Measurements from ENCODE around the gene ZNF79.

- PRO-cap = no peak
Observed at GRCh38 chr9:125704024-125704801, 2.8 kb downstream of the MAPKAP1 start.

DNA sequence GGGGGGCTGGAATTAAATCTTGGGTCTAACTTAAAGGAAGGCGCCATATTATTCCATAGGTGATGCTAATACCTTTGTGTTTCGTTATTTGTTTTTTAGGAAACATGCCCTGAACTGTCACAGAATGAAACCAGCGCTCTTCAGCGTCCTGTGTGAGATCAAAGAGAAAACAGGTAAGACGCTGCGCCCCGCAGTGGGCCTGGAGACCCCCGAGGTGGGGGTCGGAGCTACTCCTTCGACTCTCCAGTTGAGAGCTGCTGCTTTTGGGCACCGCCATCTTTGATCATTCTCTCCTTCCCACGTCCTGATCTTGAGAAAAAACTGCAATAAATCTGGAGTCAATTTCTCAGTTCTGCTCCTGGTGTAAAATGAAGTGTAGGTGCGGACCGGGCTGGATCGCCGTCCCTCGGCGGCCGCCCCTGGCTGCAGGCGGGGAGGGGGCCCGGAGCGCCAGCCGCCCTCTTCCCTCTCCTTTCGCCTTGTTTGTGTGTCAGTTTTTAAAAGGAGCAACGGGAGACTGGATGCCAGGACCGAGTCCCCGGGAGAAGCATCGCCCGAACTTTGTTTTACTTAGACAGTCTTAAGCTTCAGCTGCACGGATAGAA, 1.4 kb downstream of the PBX3 start:
- PRO-cap = no peak

GRCh38 chr9:125820186-125820974, 73.2 kb downstream of the PBX3 start:
- PRO-cap = no peak

GRCh38 chr9:126298288-126298926, 28.2 kb upstream of the MVB12B start:
- PRO-cap = no peak

DNA sequence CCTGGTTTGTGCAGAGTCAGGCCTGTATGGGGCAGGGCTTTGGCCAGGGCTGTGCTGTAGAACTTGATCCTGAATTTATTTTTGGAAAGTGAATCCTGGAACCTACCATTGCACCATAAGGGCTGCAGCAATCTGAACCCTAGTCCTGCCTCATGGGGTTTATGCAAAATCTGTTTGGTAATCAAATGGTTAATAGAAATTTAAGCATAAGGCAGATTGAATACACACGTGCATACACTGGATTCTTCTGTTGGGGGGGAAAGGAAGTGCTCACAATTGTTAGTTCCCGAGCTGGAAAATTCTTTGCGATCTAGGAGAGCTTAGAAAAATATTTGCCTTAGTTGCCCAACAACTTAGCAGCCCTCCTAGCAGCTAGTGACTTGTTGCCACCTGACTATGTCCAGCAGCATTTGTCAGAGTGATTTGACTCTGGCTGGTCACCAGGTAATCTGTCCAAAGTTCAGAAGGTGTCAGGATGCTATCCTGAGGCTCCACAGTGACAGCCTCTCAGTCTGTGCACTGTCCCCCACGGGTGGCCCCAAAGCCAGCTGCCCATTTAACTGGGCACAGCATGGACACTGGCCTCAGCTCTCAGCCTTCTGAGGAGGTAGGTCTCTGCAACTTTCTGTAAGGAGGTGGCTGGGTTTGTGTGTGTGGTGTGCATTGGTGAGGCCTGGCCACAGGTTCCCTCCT, 8.3 kb downstream of the MVB12B start:
- PRO-cap = no peak

GRCh38 chr9:126521147-126521557, 92.6 kb upstream of the LMX1B start:
- PRO-cap = no peak

DNA sequence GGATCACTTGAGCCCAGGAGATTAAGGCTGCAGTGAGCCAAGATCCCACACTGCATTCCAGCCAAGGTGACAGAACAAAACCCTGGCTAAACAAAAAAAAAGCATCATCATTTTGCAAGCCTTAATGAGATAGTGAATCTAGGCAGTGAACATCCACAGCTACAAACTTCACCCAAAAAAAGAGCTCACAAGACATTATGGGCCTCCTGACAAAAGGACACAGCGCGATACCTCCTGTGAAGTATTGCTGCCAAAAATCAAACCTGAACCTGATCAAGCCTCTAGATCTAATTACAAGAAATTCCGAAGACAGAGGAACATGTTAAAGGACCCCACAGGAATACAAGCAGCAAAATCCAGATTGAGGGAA, 16.5 kb upstream of the LMX1B start:
- PRO-cap = no peak

DNA sequence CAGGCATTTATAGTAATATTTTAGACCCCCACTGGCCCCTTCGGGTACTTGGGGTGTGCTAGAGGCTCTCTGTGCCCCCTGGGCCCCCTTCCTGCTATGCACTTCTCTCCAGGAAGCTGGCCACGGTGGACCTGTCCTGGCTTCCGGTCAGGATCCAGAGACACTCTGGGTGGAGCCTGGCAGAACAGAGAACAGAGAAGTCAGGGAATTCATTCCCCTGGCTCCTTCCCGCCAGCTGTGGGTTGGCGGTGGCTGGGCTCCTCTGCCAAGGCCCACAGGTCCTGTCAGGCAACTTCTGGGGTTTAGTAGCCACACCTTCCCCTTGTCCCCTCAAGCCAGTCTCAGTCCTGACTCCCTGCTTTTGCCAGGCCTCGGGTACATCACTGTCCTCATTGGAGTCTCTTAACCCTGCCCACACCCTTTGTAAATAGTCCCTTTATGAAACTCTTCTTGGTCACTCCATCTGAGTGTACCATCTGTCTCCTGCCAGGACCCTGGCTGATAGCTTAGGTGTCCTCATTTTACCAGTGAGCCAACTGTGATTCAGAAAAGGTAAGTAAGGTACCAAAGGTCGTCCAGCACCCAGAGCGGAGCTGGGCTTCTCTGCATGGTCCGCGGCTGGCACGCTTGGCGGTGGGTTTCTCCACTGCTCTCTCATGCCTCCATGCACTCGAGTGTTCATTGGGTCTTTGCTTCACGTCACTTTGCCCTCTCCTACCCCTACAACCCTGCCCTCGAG, 21.9 kb upstream of the ZBTB34 start:
- PRO-cap = no peak

GRCh38 chr9:126879435-126880481, 19.3 kb downstream of the ZBTB34 start:
- PRO-cap = no peak

DNA sequence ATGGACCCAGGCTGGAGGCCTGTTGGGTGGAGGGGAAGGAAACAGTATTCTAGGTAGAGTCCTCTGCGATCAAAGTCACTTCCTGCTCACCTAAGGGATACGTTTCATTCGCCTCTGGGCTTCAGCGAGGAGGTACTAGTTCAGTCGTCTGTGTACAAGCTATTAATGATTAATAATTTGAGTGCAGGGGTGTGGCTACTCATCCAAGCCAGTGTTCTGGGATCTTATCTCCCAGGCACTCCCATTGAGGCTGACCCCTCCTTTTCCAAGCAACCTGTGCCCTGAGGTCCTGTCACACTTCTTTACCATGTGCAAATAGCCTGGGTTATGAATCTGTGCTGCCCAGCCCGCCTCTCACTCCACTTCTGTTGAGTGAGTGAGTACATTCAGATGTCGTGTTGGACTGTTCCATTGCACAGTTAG, 25.3 kb downstream of the RALGPS1 start:
- PRO-cap = no peak

DNA sequence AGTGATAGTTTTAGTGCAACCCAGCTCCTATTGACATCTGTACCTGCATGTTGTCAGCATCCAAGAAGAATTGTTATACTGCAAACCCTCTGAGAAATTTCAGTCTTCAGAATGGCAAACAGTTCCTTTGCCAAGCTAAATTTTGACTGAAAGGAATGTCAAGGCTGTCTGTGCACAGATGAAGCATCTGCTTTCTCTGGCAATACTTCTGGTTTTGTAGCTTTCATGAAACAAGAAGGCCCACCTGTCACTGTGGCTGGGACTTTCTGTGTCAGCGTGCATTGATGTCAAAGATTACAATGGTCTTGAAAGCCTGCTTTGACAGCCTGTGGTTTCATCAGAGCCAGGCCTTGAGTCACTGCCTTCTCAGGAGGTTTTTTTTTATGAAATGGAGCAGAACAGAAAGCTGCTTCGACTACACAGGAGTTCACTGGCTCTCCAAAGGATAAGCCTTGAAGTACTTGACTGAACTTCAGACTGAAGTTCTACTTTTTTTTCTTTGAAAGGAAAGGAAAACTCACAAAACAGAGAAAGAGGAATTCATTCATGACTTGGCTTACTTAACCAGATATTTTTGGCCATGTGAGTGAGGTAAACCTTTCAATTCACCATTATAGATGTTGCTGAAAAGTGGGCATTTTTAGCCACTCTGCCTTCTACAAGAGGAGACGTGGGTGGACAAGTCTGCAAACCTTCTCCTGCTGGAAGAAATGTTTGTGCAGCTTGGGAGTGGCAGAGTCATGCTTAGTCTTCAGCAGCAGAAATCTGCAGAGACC, 90.8 kb downstream of the RALGPS1 start:
- PRO-cap = no peak

GRCh38 chr9:127130986-127132103, 8.9 kb upstream of the ANGPTL2 start:
- PRO-cap = no peak

- PRO-cap = no peak
Observed at GRCh38 chr9:127132931-127133575, 10.6 kb upstream of the ANGPTL2 start.

- PRO-cap = no peak
Observed at GRCh38 chr9:127220477-127221638, 43.7 kb upstream of the GARNL3 start.

- PRO-cap = no peak
Observed at GRCh38 chr9:127226271-127226709, 38.3 kb upstream of the GARNL3 start.

DNA sequence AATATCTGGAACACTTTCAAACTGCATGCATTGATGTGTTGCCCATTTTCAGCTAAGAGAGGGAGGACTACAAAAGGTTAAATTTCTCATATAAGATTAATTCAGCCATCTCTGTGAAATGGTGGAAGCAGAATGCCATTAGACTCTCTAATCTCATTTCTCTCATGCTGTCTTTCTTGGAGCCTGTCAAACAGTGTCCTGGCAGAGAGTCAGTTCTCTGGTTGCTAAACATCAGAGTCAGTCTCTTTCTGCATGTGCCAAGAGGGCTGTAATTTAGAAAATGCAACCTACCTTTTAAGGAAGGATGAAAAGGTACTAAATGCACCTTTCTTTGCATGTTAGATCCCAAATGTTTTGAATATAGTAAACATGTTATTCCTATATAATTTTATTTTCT, 888 bp upstream of the GARNL3 start:
- PRO-cap = no peak

- PRO-cap = no peak
Observed at GRCh38 chr9:127360698-127361388, 36.1 kb upstream of the SLC2A8 start.

- PRO-cap = no peak
Observed at GRCh38 chr9:127403156-127403603, 6.2 kb downstream of the SLC2A8 start.

DNA sequence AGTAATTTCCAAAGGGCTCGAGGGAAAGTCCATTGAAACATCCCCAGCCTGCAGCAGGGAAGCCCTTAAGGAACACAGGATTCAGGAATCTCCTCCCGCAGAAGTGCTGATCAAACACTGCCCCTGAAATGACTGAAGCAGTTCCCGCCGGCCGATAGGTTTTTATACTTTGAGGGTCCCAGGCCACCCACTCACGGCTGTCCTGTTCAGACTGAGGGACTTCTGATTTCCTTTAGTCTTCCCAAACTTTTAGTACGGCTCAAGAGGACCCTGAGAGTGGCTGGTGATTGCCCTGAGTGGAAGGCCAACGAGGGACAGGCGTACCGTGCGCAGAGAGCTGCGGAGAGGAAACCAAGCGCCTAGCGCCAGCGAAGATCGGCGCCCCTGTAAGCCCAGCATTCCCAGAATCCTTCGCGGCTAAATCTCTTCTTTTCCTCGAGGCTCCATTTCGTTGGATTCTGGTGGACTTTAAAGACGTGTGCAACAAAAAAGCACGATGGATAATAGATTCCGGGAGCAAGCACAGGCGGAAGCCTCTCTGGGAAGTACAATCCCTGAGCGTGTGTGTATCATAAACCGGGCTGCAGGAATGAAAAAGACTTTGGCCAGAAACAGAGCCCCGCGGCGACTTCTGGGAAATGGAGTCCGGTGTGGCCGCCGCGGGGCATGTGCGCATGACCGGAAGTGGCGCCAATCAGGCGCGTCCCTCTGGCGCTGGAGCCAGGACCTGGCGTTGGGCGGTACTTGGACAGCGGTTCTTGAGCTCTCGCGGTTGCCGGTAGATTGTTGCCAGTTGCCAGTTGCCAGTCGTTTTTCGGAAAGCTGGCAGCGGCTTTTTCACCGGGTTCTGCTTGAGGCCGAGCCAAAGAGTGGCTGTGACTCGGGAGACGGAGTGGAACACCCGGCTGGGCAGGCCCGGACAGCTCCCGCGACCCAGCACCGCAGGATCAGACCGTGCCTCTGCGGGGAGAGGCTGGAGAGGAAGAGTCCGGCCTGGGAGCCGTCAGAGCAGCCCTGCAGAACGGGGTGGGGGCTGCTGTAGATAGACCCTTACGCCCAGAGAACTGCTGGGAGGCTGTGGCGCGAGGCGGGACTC, at the start of gene ZNF79:
Gene ZNF79 (plus strand): TSS at position 693 of the 1,096 bp plus-strand sequence.
- PRO-cap = bidirectional peak, plus-strand start at position 754 of the sequence, minus-strand start at position 386 of the sequence

DNA sequence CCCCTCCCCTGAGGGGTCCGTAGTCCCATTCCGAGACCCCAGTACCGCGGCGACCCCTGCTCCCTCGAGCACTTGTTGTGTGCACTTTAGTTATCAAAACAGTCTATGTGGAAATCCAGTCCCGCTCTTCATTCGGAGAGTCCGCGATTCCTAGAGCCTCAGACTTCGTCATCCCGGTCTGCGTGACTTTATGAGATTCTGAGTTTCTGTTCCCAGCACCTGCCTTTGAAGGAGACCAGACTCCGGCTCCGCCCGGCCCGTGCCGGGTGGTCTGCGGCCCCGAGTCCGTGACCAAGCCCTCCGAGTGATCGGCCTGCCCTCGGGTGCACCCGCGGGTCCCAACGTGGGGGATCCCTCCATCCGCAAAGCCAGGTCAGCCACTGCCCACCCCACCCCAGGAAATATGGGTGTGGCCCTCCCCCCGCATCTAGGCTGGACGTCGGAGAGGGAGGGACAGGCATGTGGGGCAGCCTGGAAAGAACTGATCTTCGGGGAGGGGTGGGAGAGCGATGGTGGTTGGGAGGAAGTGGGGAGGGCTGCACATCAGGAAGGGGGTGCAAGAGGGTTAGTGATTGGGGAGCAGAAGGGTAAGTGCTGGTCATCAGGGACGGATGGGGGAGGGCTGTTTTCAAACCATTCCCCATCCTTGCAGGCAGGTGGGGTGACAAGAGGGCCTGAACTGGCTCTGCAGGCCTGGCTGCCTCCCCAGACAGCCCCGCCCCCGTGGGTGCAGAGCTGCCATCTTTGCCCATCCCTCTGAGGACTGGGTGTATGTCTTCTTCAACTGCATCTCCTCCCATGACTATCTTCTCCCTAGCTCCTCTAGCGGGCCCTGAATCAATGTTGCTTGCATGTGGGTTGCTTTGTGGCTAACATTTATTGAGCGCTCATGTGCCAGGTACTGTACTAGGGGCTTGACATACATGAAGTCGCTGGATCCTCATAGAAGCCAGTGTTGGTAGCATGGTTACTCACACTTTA, 693 bp downstream of the LRSAM1 start:
- PRO-cap = no peak

All from left common carotid artery plus branches (tissue), 1 donor.